ENCODE data around the gene CACNA2D4.

- PRO-cap, result no peak
Measured at GRCh38 chr12:1670855-1671399, 19.9 kb upstream of the ADIPOR2 start.

DNA sequence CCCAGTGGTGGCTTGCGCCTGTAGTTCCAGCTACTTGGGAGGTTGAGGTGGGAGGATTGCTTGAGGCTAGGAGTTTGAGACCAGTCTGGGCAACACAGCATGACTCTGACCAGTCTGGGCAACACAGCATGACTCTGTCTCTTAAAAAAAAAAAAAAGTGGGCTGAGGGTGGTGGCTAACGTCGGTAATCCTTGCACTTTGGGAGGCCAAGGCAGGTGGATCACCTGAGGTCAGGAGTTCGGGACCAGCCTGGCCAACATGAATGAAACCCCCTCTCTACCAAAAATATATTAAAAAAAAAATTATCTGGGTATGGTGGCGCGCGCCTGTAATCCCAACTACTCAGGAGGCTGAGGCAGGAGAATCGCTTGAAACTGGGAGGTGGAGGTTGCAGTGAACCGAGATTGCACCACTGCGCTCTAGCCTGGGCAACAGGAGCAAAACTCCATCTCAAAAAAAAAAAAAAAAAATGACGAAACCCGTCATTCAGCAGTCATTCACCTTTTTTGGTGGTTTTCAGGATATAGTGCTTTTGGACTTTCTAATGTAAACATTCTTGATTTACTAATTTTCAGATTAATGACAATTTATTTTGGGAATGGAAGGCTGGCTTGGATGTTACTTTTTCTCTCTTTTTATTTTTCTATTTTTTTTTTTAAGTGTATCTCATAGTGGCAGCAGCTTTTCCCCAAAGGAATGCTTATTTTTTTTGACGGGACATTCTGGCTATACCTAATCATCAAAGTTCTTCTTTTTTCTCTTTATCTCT, 4.5 kb downstream of the ADIPOR2 start:
- PRO-cap, result no peak

GRCh38 chr12:1812538-1813362, 7.6 kb upstream of the LRTM2 start:
- PRO-cap, result no peak

- PRO-cap, result no peak
Measured at GRCh38 chr12:1918412-1919112, at the start of gene CACNA2D4. CACNA2D4 (minus strand) TSS chr12:1918652.

GRCh38 chr12:1932059-1933061, 13.9 kb upstream of the CACNA2D4 start:
- PRO-cap, result no peak

DNA sequence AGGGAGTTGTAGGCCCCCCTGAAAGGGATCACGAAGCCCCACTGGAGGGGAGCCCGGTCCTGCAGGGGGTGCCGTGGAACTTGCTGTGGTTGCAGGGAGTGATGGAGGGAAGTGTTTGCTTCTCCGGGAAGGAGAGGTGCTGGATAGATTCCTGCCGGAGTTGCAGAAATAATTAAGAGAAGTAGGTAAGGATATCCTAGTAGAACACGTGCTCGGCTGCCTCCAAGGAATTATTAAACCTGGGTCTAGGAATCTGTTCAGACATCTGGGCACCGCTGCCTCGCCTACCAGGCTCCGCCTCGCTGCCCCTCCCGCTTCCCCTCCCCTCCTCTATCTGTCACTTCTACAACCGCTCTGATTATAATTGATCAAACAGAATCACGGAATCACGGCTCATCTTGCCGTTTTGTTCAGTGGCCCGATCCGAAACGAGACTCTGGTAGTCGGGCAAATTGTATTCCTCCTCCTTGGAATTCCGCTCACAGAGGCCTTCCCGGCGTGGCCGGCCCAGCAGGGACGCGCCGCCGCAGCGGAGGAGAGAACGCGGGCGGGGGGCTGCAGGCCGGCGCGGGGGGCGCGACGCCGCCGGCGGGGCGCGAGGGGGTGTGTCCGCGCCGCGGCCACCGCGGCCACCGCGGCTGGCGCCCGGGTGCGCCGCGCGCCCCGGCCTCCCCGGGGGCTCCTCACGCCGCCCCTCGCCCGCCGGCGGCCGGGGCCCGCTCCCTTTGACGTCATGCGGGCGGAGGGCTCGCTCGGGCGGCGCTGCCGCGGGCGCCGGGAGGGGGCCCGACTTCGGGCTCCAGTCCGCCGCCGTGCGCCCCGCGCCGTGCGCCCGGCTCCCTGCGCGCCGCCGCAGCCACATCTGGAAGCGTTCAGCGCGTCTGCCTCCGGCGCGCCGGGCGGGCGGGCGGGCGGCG, 531 bp upstream of the CACNA1C start:
- PRO-cap, result bidirectional peak, plus-strand start outside the sequence, minus-strand start at position 866 of the sequence

DNA sequence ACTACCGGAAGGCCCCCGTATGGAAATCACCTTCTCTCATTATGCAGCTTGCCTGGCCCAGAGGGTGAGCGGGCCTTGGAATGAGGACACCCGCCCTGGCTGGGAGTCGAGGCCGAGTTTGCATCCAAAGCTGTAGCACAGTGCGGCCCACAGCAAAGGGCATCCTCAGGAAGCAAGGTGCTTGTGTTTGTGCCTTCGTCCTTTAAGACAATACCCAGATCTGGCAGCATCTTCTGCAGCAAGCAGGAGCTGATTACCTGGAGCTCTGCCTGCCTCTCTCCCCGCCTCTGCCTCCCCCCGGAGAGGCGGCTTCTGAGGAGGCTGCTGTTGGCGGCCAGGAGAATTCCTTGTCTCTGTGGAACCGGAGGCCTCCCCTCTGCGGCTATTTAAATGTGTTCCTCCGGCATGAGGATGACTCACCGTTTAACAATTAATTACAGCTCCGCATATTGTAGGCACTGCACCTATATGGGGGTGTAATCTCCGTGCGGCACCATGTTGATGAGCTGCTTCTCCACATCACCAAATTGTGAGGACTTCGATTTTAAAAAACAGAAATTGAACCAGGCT, 145.3 kb downstream of the CACNA1C start:
- PRO-cap, result no peak

GRCh38 chr12:2341303-2341748, 288.5 kb downstream of the CACNA1C start:
- PRO-cap, result no peak

DNA sequence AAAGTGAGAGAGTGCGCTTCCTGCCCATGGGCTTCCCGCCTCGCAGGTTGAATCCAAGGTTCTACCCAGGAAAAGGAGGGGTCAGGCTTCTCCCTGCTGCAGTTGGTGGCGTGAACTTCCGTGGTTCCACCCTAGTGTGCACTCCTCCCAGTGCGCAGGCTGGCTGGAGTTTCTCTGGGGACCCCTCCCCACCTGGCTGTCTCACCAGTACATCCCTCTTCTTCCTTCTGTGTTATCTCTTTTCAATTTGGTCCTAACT, 345.5 kb upstream of the FKBP4 start:
- PRO-cap, result no peak

DNA sequence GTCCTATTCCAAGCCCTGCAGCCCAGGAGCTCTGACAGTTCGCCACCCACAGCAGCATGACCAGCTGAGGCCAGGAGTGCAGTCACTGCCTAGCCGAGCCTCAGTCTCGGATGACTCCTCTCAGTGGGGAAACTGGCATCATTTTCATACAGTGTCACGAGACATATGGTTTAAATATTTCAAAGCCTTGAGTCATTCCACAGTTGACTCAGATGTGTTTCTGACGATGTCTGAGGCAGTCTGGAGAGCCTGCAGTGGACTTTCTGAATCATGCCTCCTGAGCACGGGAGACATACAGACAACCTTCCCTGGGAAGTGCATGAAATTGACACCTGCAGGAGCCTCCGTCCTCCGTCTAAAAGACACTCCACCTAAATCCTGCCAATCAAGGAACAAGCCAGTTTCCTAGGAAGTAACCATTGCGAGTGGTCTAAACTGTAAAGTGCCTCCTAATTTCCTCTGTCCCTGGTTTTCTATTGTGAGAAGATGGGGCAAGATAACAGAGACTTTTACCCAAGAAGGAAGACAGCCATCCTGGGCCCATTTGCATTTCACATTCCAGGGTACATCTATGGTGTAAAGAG, 180.9 kb upstream of the FKBP4 start:
- PRO-cap, result unidirectional peak, plus-strand start at position 210 of the sequence

- PRO-cap, result no peak
Measured at GRCh38 chr12:2640473-2641220, 154.1 kb upstream of the FKBP4 start.

DNA sequence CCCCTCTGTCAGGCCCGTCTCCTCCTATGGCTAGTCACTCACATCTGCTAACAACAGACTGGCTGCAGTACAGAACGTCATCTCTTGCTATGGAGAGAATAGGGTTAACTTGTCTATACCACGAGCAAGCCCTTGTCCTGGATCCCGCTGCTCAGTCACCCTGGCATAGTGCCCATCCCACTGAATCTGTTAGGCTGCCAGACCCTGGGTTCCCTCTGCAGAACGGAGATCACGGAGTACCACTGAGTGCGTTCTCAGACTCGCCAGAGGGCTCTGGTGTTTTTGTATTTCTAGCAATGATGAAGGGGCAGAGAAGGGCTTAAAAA, 6.2 kb upstream of the NRIP2 start:
- PRO-cap, result no peak

DNA sequence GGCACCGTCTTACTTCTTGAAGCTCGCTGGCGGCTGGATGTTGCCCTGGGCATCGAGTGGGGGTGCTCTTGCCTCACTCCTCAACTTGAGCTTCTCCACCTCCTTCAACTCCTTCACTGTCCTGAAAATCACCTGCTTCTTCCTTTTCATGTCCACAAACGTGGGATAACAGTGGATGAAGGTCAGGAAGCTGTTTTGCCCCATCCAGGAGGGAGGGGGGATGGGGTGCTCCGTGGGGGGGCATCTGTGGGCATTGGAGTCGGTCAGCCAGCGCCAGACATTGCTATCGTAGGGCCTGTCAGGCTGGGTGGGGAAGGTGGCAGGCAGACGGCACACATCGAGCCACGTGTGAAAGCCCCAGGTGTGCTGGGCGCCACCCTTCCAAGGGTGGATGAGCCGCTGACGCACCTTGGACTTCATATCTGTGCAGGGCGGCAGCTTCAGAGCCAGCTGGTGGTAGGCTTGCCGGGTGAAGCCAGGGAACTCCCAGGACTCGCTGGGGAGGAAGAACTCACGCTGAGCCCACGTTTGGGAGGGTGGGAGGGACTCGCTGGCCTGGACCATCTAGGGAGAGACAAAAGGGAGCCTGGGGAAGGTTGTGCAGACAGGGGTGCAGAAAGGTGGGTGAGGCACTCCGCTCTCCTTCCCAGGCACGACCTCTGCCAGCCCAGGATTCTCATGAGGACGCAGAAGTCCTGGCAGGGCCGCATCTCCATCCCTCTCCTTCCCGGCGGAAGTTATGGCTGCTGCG, 1.8 kb downstream of the TEX52 start:
- PRO-cap, result no peak

GRCh38 chr12:2890991-2891944, 577 bp downstream of the TULP3 start:
- PRO-cap, result no peak

GRCh38 chr12:2944203-2944960, 14.8 kb upstream of the TEAD4 start:
- PRO-cap, result no peak

- PRO-cap, result unidirectional peak, minus-strand start at chr12:2960563
Measured at GRCh38 chr12:2960333-2961131, 1.3 kb downstream of the TEAD4 start.

- PRO-cap, result no peak
Measured at GRCh38 chr12:3020682-3021267, 56.4 kb upstream of the TSPAN9 start.

- PRO-cap, result no peak
Measured at GRCh38 chr12:3033482-3034048, 43.6 kb upstream of the TSPAN9 start.

- PRO-cap, result no peak
Measured at GRCh38 chr12:3041564-3041978, 35.6 kb upstream of the TSPAN9 start.

DNA sequence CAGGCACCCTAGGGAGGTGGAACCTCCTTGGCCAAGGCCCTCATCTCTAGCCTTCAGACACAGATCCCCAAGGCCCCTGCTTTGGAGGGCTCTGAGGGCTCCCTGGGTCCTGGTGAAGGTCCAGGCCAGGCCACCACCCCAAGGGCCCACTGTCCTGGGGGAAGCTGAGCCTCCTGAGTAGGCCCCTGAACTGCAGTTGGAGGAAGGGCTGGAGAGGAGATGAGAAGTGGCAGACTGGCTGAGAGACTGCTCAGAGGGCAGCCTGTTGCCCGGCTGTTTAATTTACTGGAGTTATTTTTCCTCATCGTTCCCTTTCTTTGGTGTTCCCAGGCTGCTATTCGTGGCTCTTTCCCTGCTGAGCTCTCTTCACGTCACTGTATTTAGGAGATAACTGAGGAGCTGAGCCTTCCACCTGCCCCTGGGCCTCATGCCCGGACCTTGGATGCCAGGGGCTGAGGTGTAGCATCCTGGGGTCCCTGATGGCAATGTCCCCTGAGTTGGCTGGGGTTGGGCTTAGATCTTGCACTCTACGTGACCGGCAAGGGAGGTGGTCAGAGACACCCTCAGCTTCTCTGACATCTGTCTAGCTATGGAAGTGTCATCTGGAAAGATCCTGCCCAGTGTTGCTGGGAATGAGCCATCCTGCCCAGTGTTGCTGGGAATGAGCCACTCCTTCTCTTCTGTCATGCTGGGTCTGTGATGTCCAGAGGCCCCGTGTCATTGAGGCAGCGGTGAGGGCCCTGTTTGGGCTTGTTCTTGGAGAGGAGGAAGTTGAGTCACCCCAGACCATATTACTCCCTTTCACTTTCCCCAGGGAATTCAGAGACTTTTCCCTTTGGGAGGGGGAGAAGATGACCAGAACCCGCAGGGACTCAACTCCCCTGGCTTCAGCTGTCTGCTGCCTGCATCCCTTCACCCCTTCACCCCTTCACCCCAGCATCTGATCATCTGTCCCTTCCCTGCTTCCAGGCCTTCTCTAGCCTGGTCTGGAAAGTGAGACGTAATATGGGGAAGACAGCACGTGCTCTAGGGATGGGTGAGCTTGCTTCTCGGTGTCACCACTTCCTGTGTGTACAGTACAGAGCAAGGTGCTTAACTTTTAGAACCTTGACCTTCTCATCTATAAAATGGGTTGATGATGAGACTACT, 140.0 kb downstream of the TSPAN9 start:
- PRO-cap, result no peak